Measurements from ENCODE around the gene MSL3.

DNA sequence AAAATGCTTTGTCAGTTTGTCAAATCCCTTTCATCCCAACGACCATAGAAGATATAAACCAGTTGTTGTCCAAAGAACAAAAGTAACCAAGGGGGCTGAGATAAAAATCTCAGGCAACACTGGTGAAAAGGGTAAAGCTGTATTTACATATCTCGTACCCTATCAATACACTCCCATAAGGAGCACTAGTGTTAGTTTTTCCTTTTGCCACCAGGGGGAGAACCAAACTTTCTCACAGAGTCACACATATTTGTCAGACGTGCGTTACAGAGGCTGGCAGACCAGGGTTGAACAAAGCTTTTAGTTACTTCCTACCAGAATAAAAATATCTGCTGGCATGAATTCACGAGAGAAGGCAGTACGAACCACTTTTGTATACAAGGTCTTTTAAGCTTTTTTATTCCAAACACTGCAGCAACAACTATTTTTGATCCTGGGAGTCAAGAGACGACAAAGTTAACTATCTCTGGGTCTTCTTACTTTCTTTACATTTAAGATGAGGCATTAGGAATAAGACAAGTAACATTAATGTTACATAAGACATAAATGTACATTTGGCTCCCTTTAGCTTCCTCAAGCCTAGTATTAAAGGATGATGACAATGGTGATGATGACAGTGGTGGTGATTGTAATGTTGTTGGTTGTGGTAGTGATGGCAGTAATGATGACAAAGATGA, 88.4 kb downstream of the AMELX start:
- PRO-cap, 6 experiments, result no peak in any of the 6 experiments
- RAMPAGE, long total RNA, 2 experiments, result no peak in any of the 2 experiments
- RRBS, result no CpG with 5 or more reads among the region's 7 CpGs

GRCh38 chrX:11385882-11386646, 92.9 kb downstream of the AMELX start:
- PRO-cap, 6 experiments, result no peak in any of the 6 experiments
- RAMPAGE, long total RNA, 2 experiments, result no peak in any of the 2 experiments
- RRBS, result no CpG with 5 or more reads among the region's 8 CpGs

DNA sequence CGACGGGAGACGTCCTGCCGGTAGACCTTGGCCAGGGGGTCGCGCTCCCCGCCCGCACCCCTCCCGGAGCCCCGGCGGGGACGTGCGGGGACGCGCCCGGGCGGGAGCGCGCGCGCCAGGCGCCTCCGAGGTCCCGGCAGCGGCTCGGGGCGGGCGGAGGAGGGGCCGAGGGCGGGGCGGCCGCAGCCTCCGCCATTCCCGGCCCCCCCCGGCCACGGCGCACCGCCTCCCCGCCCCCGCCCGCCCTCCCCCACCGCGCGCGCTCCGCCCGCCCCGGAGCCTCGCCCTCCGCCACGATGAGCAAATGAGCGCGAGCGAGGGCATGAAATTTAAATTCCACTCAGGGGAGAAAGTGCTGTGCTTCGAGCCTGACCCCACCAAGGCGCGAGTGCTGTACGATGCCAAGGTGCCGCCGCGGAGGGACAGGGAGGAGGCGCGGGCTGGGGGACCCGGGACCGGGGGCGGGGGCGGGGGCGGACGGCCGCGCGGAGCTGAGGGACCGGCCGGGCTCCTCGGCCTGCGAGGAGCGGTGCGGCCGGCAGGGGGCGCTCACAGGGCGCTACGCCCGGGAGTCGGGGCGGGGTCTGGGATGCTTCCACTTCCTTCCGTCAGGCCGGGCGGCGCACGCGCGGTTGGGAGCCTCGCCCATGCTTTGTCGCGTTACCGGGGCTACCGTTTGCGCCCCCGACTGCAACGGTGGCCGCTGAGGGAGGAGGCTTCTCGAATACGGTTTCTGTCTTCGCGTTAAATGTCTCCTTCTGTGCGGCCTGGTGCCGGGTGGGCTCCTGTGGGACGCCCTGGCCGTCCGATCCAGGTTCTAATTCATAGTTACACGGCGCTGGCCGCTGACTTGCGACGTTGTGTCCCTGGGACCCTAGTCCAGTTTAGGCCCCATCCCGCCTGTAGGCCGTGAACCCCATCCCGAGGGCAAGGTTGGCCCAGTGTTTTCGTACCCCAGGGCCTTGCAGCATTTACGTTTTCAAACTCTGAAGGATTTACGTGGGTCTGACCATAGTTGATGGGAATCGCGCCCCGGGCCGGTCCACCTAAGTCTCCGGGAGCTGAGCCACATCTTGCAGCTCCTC, at the start of gene MSL3:
Gene MSL3, plus strand, starts transcription at position 278 of the 1,085 bp plus-strand sequence.
- PRO-cap, 6 experiments, result peak in 6 of 6 experiments; most common plus-strand start position 687 of the sequence (in 5); most common minus-strand start position 533 of the sequence (in 4)
- RAMPAGE, long total RNA, 2 experiments, result start-site peak on the plus strand in 2 of 2 experiments, centred at positions 274 to 282 of the sequence, 61 reads per replicate
- RRBS, result 1% methylated on average over 63 of the region's 126 CpGs

DNA sequence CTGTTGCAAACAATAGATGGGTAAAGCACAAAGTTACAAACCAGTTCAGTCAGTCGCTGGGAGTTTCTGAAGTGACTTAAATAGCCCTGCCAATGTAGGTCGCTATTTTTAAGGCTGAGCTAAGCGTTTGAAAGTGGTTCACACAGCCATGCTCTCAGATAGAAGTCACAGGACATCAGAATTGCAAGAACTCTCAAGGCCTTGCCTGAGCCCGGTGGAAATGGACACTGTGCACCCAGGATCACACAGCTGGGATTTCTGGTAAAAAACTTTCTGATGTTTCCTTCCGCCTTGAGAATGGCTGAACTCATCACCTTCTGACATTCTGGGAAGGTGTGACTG, 296.4 kb upstream of the PRPS2 start:
- PRO-cap, 6 experiments, result peak in 5 of 6 experiments; most common plus-strand start position 161 of the sequence (in 3); most common minus-strand start position 68 of the sequence (in 5)
- RAMPAGE, long total RNA, 2 experiments, result start-site peak on the plus strand in 1 of 2 experiments, centred at position 162 of the sequence, 6 reads per replicate
- RRBS, result no CpG with 5 or more reads among the region's 5 CpGs

DNA sequence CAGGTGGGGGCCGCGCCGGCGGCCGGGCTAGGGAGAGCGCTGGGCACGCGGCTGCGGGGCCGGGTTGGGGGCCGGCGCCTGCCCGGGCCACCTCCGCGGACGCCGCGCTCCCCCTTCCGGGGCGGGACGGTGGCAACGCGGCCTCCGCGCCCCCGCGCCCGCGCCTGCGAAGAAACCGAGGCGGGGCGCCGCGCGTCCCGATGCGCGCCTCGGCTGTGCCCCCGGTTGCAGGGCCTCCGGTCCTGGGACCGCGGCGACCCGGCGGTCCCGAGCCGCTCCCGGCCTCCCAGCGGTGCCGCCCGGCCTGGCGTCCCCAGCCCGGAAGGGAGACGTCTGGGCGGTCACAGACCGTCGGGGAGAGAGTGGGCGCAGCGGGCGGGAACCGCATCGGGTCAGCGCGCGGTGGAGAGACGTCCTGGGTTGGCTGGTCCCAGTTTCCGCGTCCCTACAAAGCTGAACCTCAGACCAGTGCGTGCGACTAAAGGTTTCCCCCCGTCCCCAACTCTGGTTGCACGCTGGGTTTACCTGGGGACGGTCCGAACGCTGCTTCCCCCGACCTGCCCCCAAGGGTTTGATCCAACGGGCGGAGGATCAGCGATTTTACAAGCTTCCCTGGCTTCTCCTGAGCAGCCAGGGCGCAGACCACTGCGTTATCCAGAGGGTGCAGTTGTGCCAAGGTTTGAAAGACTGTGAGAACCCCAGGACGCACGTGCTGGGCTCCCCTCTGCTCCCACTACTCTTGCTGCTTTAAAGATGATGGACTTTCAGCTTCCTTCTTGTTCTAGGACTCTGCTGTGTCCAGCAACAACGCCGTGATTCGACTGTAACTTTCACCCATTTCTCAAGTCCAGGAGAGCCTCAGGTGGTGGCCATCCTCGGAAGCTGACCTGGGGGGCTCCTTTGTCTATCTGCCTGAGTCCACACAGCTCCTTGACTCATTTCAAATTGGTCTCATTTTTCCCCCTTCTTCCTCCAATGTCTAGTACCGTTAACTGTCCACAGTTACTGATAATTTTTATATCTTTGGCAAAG, 721 bp downstream of the PRPS2 start:
- PRO-cap, 6 experiments, result no peak in any of the 6 experiments
- RAMPAGE, long total RNA, 2 experiments, result no peak in any of the 2 experiments
- RRBS, result under 1% methylated on average over 13 of the region's 90 CpGs

DNA sequence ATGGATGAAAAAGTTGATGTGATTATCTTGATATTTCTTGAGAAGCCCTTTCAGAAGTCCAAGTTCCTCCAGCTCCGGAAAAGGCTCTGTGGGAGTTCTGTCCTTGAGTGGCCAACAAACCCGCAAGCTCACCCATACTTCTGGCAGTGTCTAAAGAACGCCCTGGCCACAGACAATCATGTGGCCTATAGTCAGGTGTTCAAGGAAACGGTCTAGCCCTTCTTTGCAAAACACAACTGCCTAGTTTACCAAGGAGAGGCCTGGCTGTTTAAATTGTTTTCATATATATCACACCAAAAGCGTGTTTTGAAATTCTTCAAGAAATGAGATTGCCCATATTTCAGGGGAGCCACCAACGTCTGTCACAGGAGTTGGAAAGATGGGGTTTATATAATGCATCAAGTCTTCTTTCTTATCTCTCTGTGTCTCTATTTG, 18.0 kb upstream of the TLR8 start:
- PRO-cap, 6 experiments, result no peak in any of the 6 experiments
- RAMPAGE, long total RNA, 2 experiments, result no peak in any of the 2 experiments
- RRBS, result no CpG with 5 or more reads among the region's 6 CpGs

- PRO-cap, 6 experiments, result no peak in any of the 6 experiments
- RAMPAGE, long total RNA, 2 experiments, result no peak in any of the 2 experiments
- RRBS, result no CpG with 5 or more reads among the region's 22 CpGs
Observed at GRCh38 chrX:12955720-12956848, 18.8 kb upstream of the TMSB4X start.

- PRO-cap, 6 experiments, result no peak in any of the 6 experiments
- RAMPAGE, long total RNA, 2 experiments, result no peak in any of the 2 experiments
- RRBS, result no CpG with 5 or more reads among the region's 7 CpGs
Observed at GRCh38 chrX:12999489-12999947, 24.6 kb downstream of the TMSB4X start.

DNA sequence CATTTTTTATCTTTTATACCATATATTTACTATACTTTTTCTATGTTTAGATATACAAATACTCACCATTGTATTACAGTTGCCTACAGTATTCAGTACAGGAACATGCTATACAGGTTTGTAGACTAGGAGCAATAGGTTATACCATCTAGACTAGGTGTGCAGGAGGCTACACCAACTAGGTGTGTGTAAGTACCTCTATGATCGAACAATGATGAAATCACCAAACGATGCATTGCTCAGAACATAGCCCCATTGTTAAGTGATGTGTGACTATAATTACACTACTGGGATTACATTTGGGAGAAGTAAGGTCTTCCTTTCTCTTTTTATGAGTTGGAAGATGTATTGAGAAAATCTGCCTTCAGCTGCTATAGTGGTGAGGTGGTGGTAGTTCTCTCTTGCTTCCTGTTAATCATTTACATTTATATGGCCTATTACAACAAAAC, 27.3 kb downstream of the TMSB4X start:
- PRO-cap, 6 experiments, result no peak in any of the 6 experiments
- RAMPAGE, long total RNA, 2 experiments, result no peak in any of the 2 experiments
- RRBS, result no CpG with 5 or more reads among the region's 2 CpGs

DNA sequence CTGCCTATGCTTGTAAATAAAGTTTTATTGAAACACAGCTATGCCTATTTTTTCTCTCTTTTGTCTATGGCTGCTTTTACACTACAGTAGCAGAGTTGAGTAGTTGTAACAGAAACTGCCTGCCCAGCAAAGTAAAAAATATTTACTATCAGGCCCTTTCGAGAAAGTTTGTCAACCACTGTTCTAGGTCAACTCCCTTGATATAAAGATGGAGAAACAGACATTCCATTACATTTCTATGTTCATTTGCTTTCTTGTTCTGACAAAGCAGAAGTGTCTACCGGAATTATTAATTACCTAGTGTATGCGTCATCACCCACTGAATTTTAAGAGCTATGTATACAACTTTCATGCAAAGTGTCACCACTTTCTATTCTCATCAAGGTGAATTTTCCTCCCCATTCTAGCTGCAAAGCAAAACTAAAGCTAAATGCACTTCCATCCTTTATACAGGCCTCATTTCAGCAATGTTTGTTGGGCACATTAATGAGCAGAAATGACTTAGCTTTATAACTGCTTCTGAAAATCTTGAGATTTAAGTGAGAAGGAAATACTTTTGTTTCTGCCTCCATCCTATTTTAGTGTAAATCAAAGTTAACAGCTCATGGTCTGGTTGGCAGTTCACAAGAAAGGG, 7.0 kb upstream of the FAM9C start:
- PRO-cap, 6 experiments, result no peak in any of the 6 experiments
- RAMPAGE, long total RNA, 2 experiments, result no peak in any of the 2 experiments
- RRBS, result no CpG with 5 or more reads among the region's 3 CpGs

GRCh38 chrX:13086999-13088113, 42.9 kb upstream of the FAM9C start:
- PRO-cap, 6 experiments, result no peak in any of the 6 experiments
- RAMPAGE, long total RNA, 2 experiments, result no peak in any of the 2 experiments
- RRBS, result no CpG with 5 or more reads among the region's 14 CpGs

GRCh38 chrX:13119512-13120401, 75.3 kb upstream of the FAM9C start:
- PRO-cap, 6 experiments, result peak in 2 of 6 experiments; most common plus-strand start chrX:13120234 (in 1); most common minus-strand start chrX:13120207 (in 2)
- RAMPAGE, long total RNA, 2 experiments, result no peak in any of the 2 experiments
- RRBS, result no CpG with 5 or more reads among the region's 13 CpGs

GRCh38 chrX:13124930-13125409, 80.5 kb upstream of the FAM9C start:
- PRO-cap, 6 experiments, result no peak in any of the 6 experiments
- RAMPAGE, long total RNA, 2 experiments, result no peak in any of the 2 experiments
- RRBS, result no CpG with 5 or more reads among the region's 5 CpGs

- PRO-cap, 6 experiments, result no peak in any of the 6 experiments
- RAMPAGE, long total RNA, 2 experiments, result no peak in any of the 2 experiments
- RRBS, result no CpG with 5 or more reads among the region's 13 CpGs
Observed at GRCh38 chrX:13724917-13725440, 9.4 kb downstream of the TRAPPC2 start.

DNA sequence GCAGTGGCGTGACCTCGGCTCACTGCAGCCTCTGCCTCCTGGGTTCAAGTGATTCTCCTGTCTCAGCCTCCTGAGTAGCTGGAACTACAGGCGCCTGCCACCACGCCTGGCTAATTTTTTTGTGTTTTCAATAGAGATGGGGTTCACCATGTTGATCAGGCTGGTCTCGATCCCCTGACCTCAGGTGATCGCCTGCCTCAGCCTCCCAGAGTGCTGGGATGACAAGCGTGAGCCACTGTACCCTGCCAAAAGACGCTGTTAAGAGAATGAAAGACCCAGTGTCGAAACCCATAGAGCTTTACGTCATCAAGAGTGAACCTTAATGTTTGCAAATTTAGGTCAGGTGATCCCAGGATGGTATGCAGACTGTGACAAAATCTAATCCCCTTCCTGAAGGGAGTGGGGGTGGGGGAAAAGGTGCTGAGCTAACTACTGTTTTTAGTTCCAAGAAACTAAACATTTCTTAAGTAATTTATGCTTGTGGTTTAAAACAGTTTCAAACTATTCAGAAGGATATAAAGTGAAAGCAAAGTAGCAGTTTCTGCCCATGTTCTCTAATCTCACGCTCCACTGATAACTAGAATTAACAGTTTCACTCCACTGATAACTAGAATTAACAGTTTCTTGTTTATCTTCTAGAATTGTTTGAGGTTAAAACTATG, 8.2 kb downstream of the OFD1 start:
- PRO-cap, 6 experiments, result no peak in any of the 6 experiments
- RAMPAGE, long total RNA, 2 experiments, result no peak in any of the 2 experiments
- RRBS, result no CpG with 5 or more reads among the region's 11 CpGs

DNA sequence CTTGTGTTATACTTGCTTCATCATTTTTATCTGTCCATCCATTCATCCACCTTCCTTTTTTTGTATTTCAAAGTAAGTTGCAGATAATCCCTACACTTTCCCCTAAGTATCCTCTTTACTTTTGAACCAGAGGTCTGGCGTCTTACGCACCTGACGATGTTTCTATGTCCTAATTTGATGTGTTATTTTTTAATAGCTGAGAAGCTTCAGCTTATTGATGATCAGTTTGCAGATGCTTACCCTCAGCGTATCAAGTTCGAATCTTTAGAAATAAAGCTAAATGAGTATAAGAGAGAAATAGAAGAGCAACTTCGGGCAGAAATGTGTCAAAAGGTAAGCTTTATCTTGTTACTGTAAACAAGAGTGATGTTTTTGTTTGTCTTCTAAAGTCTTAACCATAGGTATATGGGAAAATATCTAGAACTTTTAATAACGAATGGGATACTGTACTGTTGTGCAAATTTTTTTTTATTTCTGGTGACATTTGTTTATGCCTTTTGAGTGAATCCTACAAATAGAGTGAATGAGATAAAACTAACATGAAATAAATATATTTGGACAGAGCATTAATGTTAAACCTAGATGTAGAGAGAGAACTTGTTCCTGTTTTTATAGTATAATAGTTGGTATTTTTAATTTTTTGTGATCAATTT, 11.7 kb downstream of the OFD1 start:
- PRO-cap, 6 experiments, result no peak in any of the 6 experiments
- RAMPAGE, long total RNA, 2 experiments, result no peak in any of the 2 experiments
- RRBS, result no CpG with 5 or more reads among the region's 7 CpGs

DNA sequence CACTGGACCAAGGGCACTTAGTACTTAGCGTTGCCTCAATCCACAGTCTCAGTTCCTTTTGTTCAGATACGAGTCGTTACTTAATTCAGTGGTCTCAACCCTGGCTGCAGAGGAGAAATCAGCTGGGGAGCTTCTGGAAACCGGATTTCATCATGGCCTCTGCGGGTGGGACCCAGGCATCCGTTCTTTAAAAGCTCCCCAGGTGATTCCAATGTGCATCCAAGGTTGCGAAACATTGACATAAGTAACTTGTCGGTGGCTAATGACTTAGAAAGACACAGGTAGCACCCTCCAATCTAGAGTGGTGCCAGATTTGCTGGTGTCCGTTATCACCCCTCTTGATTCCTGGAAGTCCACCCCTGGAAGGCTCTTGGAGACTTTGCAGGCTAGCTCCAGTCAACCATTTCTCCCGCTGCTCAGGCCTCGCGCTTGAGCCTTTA, 90.6 kb downstream of the GEMIN8 start:
- PRO-cap, 6 experiments, result no peak in any of the 6 experiments
- RAMPAGE, long total RNA, 2 experiments, result no peak in any of the 2 experiments
- RRBS, result 10% methylated on average over 1 of the region's 12 CpGs

DNA sequence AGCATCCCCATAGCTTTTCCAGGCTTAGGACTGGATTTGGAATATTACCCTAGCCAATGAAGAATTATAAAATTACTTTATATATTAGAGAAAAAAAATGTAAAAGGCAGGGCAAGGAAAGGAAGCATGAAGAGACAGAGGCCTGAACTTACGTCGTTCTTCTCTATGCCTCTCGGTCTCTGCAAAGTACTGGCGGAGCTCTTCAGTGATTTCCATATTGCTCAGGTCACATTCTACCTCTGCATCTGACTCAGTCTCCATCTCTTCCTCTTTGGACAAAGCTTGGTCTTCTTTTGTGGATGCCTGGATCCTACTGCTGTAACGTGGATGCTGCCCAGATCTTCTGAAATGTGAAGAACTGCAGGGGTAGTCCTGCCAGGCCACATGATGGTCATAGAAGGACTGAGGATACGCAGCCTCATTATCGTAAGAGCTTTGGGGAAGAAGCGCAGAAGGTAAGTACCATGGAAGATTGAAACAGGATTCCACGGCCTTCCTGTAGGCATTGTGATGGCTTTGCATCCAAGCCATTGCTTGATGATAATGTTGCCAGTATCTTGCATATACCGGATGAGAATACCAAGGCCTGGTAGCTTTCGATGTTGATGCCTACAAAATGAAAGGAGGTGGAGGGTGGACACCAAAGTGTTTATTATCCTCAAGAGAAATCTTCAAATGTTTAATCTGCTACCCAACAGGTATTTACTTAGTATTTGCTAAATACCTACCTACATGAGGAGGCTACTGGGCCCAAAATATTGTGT, 9.6 kb downstream of the GEMIN8 start:
- PRO-cap, 6 experiments, result no peak in any of the 6 experiments
- RAMPAGE, long total RNA, 2 experiments, result no peak in any of the 2 experiments
- RRBS, result no CpG with 5 or more reads among the region's 11 CpGs

DNA sequence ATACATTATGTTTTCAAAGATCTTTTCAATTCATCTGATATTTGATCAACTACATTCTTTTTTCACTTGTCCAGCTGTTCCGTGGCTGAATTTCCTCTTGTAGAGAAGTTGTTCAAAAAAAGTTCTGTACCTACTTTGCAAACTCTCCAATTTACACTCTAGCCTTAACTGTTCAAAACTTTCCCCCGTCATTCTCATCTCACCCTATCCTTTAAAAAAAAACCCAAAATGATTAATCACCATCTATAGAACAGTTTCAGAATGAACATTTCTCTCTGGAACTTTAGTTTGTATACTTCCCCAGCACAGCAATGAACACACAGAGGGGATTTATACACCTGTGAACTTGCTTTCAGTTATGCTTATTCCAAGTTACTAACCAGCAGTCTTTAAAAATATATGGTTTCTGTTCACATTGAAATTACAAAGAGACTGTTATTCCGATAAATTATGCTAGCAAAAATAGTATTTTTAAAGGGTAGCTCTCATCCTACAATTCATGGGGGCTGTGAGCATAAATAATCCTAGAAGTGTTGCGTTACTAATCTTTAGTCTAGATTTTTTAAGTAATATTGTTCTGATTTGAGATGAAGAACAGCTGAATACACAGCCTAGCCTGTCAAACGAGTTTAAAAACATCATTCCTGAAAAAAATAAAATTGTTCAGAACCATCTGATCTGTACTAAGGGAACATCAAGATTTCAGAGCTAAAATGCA, 1.1 kb downstream of the GEMIN8 start:
- PRO-cap, 6 experiments, result no peak in any of the 6 experiments
- RAMPAGE, long total RNA, 2 experiments, result no peak in any of the 2 experiments
- RRBS, result no CpG with 5 or more reads among the region's 5 CpGs

DNA sequence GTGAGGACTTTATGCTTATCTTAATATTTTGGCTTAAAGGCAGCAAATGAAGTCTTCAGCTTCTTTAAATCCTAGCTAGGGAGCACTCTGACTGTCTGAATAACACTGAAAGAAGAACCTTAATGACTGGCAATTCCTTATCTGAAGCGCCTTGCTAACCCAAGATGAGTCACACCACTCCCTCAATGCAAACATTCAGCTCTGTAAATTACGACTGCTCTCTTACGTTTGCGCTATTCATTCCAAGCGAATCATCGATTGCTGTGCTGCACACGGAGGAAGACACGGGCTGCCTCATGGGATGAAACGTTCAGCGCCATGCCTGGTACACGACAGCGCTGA, 35.2 kb upstream of the GEMIN8 start:
- PRO-cap, 6 experiments, result no peak in any of the 6 experiments
- RAMPAGE, long total RNA, 2 experiments, result no peak in any of the 2 experiments
- RRBS, result no CpG with 5 or more reads among the region's 12 CpGs